ENCODE measurements around a stretch of chr12.

- PRO-cap, 2 experiments, result no peak in any of the 2 experiments
Measured at GRCh38 chr12:57295240-57295906, 44.4 kb upstream of the STAC3 start.

GRCh38 chr12:57299774-57300490, 48.9 kb upstream of the STAC3 start:
- PRO-cap, 2 experiments, result no peak in any of the 2 experiments

DNA sequence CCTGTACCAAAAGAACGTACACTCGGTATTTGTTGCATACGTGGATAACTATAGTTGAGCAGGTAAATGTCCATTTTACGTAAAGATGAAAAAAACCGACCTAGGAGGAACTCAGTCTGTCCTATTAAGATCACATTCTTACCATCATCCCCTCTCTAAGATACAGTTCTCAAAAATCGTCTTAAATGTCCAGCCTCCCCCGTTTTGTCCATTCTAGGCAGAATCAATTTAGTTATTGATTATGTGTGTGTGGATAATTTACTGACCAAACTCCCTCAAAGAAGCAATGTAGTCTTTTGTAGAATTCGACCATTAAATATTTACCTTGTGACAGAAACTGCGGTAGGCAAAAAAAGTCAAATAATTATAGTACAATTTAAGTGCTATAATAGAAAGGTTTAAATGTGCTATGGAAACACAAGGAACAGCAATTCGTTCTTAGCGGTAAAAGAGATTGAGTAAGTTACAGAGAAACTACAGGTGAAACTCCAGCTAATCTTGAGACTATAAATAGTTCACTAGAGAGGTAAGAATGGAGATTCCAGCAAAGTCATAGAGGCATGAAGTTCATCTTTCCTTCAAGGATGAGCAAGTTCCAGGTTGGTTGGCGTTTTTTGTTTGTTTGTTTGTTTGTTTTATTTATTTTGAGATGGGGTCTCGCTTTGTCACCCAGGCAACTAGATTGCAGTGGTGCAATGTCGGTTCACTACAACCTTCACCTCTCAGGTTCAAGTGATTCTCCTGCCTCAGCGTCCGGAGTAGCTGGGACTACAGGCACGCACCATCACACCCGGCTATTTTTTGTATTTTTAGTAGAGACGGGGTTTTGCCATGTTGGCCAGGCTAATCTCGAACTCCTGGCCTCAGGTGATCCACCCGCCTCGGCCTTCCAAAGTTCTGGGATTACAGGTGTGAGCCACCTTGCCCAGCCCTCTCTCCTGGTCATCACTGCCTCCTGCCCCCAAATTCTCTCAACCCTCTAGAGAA, 819 bp upstream of the R3HDM2 start:
- PRO-cap, 2 experiments, result no peak in any of the 2 experiments

GRCh38 chr12:57694494-57694982, 606 bp downstream of the OS9 start:
- PRO-cap, 2 experiments, result no peak in any of the 2 experiments

GRCh38 chr12:57765869-57766956, 665 bp downstream of the CYP27B1 start:
- PRO-cap, 2 experiments, result no peak in any of the 2 experiments

- PRO-cap, 2 experiments, result no peak in any of the 2 experiments
Measured at GRCh38 chr12:57823031-57823729, 4.6 kb upstream of the AVIL start.

DNA sequence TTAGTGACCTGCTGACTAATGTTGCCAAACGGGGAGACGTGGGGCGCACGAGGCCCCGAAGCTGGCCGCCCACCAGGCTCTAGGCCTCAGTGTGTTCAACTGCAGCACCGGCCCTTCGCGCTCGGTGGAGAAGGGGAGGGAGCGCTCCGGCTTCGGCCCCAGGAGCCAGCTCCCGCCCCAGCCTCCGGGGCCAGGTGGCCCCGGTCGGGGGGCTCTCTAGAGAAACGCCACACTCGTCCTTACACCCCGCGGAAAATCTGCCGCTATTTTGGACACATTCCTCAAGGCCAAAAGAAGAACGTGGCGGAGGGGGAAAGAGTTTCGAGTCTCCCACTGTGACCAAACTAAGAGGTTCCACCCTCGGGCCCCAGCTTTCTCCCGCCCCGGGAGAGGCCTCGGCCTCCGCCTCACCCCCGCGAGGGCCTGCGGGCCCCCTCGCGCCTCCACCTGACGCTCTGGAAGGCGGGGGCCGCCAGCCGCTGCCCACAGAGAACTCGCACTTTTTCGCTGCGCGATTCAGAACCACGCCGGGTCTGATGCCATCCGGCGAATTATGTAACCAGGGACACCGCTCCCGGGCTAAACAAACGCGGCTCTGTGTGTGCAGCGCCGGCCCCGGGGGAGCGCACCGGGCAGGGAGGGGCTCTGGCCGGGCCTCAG, 1.4 kb downstream of the CTDSP2 start:
- PRO-cap, 2 experiments, result peak in 2 of 2 experiments; most common minus-strand start position 449 of the sequence (in 1)

GRCh38 chr12:57852172-57853105, 5.9 kb upstream of the CTDSP2 start:
- PRO-cap, 2 experiments, result no peak in any of the 2 experiments

GRCh38 chr12:57896397-57897459, 44.6 kb upstream of the ATP23 start:
- PRO-cap, 2 experiments, result peak in 2 of 2 experiments; most common minus-strand start chr12:57896588 (in 1)

GRCh38 chr12:59699527-59699990, 103.7 kb downstream of the SLC16A7 start:
- PRO-cap, 2 experiments, result no peak in any of the 2 experiments

- PRO-cap, 2 experiments, result no peak in any of the 2 experiments
Measured at GRCh38 chr12:62533518-62534157, 67.0 kb downstream of the MON2 start.

DNA sequence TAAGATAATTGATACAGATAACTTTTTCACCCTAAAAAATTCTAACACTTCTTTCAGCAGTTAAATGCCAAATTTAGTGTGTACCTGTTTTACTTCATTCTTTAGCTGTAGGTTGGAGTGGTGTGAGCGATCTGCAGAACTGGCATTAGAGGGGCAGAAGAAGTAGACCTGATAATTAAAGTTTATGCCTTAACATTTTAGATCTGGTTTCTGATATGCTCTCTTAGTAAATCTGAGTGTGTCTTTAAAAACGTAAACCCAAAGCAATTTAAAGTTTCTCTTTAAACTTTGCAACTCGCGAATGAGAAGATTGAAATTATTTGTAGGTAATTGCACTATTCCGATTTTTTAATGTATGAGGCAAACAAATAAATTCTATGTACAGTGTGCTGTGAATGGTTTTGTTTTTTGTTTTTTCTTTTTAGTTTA, 137.4 kb downstream of the MON2 start:
- PRO-cap, 2 experiments, result no peak in any of the 2 experiments

DNA sequence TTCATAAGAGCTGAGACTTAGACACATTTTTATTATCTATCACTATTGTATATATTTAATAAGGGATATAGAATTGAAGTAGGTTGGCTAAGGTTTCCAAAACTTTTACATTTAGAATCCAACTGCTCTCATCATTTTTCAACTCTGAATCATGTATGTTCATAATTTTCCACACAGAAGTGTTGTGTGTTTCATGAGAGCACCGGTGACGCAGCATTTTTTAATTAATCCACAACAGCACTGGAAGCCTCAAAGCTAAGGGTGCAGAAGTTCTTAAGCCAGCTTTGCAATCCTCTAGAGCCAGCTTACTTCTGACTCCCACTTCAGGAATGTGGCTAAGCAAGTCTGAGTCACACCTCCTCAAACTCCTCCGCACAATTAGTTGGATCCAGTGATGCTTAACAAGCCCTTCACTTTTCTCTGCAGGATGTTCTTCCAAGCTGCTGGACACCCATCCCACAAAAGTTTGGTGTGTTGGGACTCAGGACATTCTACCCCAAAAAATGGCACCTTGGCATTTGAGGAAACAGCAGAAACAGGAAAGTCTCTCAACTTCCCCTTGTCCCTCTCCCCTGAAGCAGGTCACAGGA, 210.1 kb downstream of the PPM1H start:
- PRO-cap, 2 experiments, result no peak in any of the 2 experiments

DNA sequence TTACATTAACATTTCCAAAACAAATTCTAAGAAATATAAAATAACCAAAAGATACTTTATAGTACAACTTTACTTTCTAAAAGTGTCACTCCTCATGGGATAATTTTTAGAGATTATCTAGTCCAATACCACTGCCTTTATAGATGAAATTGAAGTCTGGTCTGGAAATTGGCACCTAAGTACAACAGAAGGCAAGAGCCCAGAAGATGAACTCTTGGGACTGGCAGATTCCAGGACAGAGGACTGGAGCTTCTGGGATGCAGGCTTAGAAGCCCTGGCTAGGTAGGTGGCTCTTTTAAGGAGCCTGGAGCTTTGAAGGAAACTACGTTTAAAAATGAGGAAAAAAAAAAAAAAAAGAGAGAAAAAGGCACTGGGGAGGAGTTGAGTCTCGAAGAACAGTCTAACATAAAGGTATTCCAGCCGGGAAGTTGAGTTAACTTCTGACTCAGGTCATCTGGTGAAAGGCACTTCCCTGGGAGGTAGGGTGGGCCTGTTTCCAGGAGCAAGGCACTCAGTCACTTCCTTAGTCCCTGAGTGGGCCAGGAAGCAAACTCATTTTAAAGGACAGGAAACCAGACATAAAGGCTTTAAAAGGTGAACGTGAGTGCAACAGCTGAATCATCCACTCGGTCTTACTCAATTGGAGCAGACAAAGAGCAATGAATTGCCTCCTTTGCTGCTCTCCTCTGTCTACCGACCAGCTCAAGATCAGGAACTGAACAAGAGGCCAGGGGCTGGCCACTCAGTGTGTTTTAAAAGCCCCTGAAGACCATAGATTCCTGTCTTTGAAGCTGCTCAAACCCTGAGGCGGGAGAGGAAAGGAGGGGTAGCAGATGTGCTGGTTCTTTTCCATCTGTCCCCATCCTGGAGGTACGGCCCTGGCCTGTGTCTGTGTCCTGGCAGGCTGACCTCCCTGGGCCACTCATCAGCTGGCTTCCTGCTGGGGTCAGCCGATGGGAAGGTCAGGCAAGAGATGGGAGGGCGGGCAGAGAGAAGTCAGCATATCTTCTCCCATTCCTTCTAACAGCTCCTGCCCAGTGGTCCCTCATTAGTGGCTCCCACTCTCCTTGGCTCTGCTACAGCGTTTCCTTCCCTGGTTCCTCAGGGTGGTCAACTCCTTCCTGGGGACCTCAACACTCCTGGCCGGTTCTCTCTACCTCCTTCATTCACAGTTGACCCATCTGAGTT, 149.0 kb downstream of the PPM1H start:
- PRO-cap, 2 experiments, result no peak in any of the 2 experiments

GRCh38 chr12:63226679-63227034, 75.7 kb upstream of the AVPR1A start:
- PRO-cap, 2 experiments, result no peak in any of the 2 experiments

GRCh38 chr12:63861991-63863127, 17.9 kb downstream of the SRGAP1 start:
- PRO-cap, 2 experiments, result no peak in any of the 2 experiments

- PRO-cap, 2 experiments, result no peak in any of the 2 experiments
Measured at GRCh38 chr12:64062818-64063296, 159.2 kb downstream of the KICS2 start.

- PRO-cap, 2 experiments, result no peak in any of the 2 experiments
Measured at GRCh38 chr12:64083277-64083713, 138.8 kb downstream of the KICS2 start.

DNA sequence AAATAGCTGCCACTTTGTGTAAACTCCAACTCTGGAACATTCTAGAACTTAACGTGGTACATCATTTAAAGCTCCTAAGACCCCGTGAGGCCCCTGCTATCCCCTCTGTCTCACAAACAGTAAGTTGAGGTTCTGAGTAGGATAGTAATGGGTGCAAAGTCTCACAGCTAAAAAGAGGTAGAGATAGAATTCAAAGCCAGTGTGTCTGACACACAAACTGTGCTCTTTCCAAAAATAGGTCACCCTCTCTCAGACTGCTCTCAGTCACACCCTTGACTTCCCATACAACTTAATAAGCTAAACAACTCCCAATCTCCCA, 73.1 kb upstream of the RASSF3 start:
- PRO-cap, 2 experiments, result no peak in any of the 2 experiments

DNA sequence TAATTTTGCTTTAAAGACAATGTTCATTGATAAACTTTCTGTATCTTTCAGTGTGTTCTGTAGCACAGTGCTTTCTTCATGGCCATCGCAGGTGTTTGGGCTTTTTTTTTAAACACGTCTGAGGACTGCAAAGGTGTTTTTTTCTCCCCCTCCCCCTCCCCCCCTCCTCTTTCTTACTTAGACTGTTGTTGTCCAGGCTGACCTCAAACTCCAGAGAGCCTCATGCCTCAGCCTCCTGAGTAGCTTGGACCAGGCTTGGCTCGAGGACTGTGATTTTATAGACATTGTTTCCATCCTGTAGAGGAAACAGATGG, 41.9 kb downstream of the RASSF3 start:
- PRO-cap, 2 experiments, result no peak in any of the 2 experiments